Fibroblast of villous mesenchyme (primary cell): ENCODE data around the gene ZNF446.

DNA sequence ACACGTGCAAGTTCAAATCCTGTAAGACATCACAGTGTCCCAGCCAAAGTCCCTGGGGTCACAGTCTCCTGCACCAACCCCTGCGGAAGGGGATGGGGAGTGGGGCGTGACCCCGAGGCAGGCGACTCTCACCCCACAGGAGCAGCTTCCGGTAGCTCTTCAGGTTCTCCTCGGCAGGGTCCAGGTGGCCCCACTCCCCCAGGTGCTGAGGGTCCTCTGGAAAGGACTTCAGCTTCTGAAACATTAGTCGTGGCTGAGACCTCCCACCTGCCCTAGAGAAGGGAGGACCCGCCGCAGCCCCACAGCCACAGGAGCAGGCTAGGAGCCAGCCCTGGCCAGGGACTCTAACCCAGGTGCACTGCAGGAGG, 11.3 kb downstream of the ZSCAN18 start:
- CAGE, long polyA plus RNA, result no peak

- CAGE, long polyA plus RNA, result no peak
Measured at GRCh38 chr19:58186352-58186844, 3.5 kb downstream of the ZNF274 start.

- CAGE, long polyA plus RNA, result no peak
Measured at GRCh38 chr19:58228314-58228504, 505 bp upstream of the ZNF544 start.

DNA sequence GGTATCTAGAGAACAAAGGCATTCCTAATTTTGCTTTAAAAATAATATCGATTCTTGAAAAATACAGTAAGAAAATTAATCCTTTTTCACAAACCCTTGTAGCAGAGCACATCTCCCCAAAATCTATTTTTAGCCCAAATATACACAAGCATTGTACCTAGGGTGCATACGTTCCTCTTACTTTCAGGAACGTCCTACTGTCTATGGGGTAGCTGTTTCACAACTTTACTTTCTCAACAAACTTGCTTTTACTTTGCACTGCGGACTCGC, 702 bp upstream of the ZNF8 start:
- CAGE, long polyA plus RNA, result no peak

DNA sequence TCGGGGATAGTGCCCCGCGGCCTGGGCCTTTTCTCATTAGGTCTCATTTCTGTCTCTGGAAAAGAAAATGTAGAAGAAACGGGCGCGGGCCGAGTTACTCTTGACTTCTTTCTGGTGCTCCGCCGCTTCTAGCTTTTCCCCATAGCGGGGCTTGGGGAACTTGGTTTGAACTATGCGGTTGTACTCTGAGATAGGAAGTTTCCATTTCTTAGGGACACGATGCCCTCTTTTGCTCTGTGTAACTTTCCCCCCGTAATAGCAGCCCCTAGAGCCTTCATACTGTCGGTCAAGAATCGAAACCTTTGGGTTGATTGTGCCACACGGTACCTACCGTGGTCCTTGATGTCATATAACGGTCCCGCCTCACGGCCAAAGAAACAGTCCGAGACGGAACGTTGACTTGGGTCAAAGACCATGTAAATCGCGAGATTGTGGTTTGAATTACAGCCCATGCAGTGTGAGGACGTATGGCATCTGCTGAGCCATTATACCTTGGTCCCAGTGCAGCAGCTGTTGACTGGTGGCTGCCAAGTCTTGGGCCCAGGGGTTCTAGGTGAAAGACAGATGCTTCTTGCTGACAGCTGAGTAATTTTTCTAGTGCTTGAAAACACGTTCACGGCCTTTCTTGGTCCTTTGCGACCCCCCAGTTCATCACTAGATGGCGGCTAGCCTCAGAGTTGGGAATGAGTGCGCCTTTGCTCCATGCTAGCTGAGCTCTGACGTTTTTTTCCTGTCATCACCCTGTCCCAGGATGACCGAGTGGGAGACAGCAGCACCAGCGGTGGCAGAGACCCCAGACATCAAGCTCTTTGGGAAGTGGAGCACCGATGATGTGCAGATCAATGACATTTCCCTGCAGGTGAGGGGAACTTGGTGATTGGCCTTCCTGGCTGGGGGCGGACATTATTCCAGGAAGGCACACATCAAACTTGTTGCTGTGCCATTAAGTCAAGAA, 595 bp downstream of the RPS5 start:
- CAGE, long polyA plus RNA, result no peak

DNA sequence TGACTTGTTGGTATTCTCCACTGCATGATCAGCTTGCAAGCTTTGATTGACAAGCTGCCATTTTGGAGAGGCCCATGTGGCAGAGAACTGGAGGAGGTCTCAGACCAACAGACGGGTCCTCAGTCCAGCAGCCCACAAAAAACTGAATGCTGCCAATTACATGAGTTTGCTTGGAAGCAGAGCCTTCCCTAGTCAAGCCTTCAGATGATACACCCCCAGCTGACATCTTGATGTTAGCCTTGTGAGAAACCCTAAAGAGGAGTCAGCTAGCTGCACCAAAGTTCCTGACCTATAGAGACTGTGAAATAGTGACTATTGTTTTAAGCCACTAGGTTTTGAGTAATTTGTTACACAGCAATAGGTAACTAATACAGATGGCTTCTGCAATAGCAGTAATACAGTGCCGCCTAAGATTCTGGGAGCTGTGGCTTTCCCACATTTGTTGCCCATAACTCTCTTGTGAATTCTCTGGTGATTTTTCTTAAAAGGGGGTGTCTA, 9.8 kb downstream of the ZNF132 start:
- CAGE, long polyA plus RNA, result no peak

DNA sequence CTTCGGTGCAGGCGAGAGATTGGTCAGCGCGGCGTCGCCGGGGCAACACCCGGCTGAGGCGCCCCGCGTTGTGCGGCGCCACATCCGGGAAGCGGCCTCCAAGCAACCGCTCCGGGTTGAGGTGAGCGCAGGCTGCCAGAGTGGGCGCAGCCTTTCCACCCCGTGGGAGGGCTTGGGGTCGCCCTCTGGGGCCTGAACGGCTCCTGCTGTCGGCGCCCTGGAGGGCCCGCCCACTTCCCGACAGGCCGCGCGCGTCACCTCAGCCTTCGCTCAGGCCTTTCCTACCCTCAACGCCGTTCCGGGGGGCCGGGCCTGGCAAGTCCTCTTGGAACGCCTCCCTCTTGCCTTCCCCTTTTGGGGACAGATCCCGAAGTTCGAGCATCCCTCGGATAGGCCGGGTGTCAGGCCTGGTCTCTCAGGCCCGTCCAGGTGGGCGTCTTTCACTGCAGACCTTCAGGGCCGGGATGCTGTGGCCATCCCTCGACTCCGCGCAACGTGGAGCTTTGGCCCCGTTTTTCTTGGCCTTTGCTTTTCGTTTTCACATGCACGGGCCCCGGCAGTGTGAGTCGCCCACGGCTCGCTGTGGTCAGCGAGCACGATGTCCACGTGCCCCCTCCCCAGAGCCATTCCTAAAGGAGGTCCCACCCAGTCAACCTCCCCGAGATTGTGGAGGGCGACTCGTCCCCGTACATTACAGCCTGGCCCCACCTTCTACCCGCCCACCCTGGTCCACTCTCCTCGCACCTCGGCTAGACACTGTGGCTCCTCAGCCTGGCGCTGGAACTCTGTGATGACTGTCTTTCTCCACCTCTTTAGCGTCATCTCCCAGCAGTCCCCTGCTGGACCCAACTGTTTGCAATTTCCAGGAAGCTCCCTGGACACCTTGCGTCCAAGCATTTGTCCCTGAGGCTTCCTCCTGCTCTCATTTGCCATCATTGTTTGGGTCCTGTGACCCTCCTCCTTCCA, at the start of gene ZNF446:
Gene ZNF446 (plus strand): TSS at position 277 of the 966 bp plus-strand sequence.
- CAGE, long polyA plus RNA, result no peak

- CAGE, long polyA plus RNA, result no peak
Measured at GRCh38 chr19:58501970-58502475, 9.8 kb downstream of the SLC27A5 start.

GRCh38 chr19:58511419-58511670, 447 bp downstream of the SLC27A5 start:
- CAGE, long polyA plus RNA, result no peak

GRCh38 chr19:58547287-58548243, 3.7 kb downstream of the TRIM28 start:
- CAGE, long polyA plus RNA, result no peak

- CAGE, long polyA plus RNA, result no peak
Measured at GRCh38 chr19:58573869-58574291, 745 bp upstream of the MZF1 start.

DNA sequence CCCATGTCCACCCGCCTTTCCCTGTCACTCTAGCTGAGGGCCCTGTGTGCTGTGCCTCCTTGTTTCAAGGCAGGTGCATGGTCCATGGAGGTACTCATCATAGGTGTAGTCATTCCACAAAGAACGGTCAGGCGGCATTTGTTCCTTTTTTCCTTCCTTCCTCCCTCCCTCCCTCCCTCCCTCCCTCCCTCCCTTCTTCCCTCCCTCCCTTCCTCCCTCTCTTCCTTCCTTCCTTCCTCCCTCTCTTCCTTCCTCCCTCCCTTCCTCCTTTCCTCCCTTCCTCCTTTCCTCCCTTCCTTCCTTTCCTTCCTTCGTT, 3.0 kb upstream of the MZF1 start:
- CAGE, long polyA plus RNA, result no peak